ENCODE measurements around a stretch of chr11.

- RRBS: 90% methylated on average over 3 of the region's 15 CpGs
Observed at GRCh38 chr11:60981989-60982707, 10.7 kb downstream of the CD6 start.

- RRBS: no CpG with 5 or more reads among the region's 10 CpGs
Observed at GRCh38 chr11:61125963-61126330, 23.7 kb downstream of the CD5 start.

- RRBS: no CpG with 5 or more reads among the region's 8 CpGs
Observed at GRCh38 chr11:61134201-61134767, 26.9 kb downstream of the VPS37C start.

DNA sequence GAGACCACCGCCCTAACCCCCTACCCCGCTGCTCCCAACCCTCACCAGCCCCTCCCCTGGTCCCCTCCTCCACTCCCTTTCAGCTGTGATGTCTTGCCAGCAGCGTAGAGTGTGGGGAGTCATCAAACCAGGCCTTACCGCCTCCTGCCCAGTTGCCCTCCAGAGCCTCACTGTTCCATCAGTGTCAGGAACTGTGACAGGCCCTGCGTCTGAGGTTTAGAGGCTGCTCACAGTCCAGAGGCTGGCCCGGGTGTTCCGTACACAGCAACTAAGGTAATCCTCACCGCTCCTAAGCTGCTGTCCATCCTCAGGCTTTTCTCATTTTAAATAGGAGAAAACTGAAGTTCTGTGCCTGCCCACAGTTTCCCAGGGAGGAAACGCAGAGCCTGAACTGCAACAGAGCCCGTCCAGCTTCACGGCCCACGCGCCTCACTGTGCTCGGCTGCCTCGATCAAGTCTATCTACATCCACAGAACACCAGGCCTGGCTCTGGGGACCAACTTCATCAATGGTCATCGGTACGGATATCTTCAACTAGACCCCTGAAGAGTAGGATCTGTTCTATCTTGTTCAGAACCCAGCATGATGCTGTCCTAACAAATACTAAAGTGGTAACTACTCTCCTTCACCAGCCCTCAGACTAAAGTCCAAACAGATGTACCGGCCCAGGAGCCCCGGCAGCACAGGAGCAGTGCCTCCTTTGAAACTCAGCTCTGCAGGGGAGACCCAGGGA is 10.4 kb downstream of the VPS37C start:
- RRBS: no CpG with 5 or more reads among the region's 19 CpGs

- RRBS: no CpG with 5 or more reads among the region's 14 CpGs
Observed at GRCh38 chr11:61362534-61362937, 362 bp downstream of the TMEM138 start.

GRCh38 chr11:61417953-61418624 is 11.7 kb downstream of the CPSF7 start:
- RRBS: no CpG with 5 or more reads among the region's 3 CpGs

GRCh38 chr11:61437384-61438272 is 7.7 kb downstream of the SDHAF2 start:
- RRBS: no CpG with 5 or more reads among the region's 15 CpGs

DNA sequence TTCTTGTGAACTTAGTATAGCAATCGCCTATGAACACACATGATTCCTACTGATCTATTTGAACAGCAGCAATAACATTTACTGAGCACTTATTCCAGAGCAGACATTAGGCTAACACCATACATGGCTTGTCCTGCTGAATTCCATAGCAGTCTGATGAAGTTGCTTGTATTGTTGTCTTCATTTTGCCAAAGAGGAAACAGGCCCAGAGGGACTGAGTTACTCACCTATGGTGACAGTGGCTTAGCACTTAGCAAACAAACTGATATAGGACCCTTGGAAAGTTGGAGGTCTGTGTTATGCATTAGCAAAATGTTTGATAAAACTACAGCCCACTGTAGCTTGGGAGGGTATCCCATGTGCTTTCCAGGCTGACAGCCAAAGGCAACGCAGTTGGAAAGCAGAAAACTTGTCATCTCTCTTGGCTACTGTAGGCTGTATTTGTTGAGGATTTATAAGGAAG is 23.6 kb downstream of the SDHAF2 start:
- RRBS: no CpG with 5 or more reads among the region's 2 CpGs

DNA sequence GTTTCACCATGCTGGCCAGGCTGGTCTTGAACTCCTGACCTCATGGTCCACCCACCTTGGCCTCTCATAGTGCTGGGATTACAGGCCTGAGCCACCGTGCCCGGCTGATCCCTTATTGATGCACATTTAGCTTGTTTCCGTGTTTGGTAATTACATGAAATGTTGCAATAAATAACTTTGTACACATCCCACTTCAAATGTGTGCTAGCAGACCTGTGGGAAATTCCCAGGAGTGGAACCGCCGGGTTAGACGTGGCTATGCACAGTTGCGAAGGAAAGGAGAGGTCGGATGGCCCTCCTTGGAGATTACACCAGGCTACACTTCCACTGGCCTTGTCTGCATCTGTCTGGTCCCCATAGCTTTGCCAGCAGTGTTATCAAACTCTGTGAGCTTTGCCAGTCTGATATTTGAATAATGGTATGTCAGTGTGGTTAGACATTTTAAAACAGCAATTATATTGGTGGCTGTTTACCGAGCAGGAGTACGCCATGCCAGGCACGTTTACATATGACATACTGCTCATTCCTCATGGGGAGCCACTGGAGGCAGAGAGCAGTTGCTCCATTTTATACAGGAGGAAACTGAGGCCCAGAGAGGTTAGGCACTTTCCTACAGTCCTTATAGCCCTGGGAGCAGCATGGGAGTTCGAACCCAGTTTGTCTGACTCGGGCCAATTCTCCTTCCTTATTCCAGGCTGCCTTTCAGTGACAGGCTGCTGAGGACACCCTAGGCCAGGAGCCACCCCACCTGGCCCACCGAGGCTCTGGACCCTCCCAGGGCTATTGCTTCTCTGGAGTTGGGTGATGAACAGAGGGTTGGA is 27.3 kb upstream of the SYT7 start:
- RRBS: no CpG with 5 or more reads among the region's 14 CpGs

GRCh38 chr11:61614738-61615264 is 33.9 kb upstream of the SYT7 start:
- RRBS: no CpG with 5 or more reads among the region's 6 CpGs

GRCh38 chr11:61655056-61655391 is 25.2 kb upstream of the DAGLA start:
- RRBS: no CpG with 5 or more reads among the region's 7 CpGs

DNA sequence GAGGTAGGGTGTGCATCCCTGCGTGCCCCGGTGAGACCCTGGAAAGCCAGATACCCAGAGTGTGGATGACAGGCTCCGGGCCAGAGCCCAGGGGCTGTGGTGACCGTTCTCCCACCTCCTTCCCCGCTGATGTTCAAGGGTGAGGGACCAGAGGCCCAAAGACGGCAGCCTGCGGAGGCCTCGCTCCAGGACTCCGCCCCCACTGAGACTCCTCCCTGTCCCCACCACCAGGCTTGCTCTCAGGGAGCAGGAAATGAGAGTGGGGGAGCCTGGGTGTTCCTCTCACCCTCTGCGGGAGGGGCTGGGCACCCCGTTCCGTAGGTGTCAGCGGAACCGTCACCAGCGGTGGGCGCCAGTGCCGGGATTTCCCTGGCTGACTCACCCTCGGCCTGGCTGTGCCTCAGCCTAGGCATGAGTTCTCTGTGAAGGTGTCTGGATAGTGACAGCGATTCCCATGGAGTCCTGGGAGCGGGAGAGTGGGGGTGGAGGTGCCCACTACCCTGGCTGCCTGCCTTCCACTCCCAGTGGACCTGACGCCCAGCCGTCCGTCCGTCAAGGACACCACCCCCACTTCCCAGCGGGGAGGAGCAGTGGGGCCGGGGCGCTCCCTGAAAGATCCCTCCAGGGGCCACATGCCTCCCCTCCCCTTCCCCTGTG is 15.8 kb downstream of the DAGLA start:
- RRBS: no CpG with 5 or more reads among the region's 27 CpGs

- RRBS: no CpG with 5 or more reads among the region's 17 CpGs
Observed at GRCh38 chr11:61701261-61701998, 21.2 kb downstream of the DAGLA start.

GRCh38 chr11:61768628-61769740 is 16.5 kb downstream of the MYRF start:
- RRBS: 16% methylated on average over 5 of the region's 39 CpGs

DNA sequence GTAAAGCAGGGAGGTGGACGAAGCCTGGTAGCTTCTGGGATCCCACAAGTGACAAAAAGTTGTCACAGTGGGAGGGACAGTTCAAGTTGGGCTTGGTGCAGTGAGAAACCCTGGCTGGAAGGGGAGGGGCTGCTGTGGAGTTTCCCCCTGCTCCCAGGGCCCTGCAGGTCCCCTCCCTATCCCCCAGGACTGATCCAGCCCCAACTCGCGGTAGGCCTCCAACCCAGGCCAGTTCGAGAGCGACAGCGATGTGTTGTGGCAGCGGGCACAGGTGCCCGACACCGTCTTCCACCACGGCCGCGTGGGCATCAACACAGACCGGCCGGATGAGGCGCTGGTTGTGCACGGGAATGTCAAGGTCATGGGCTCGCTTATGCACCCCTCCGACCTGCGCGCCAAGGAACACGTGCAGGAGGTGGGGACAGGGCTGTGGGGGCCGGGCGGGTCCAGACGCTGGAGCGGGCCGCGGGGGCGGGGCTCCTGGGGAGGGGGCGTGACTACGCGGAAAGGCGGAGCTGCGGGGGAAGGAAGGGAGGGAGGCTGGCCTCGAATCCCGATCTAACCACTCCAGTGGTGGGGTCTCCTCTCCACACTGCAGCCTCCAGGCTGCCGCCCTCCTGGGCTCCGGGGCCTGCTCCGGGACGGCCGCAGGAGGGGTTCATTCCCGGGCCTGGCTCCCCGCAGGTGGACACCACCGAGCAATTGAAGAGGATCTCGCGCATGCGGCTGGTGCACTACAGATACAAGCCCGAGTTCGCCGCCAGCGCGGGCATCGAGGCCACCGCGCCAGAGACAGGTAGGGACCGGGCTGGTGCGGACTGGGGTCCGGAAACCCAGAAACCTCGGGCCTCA is 15.1 kb downstream of the TMEM258 start:
- RRBS: 60% methylated on average over 2 of the region's 58 CpGs

- RRBS: no CpG with 5 or more reads among the region's 1 CpG
Observed at GRCh38 chr11:61788973-61789423, 3.4 kb downstream of the TMEM258 start.

- RRBS: no CpG with 5 or more reads among the region's 3 CpGs
Observed at GRCh38 chr11:61800528-61801411, 8.1 kb downstream of the FEN1 start.

DNA sequence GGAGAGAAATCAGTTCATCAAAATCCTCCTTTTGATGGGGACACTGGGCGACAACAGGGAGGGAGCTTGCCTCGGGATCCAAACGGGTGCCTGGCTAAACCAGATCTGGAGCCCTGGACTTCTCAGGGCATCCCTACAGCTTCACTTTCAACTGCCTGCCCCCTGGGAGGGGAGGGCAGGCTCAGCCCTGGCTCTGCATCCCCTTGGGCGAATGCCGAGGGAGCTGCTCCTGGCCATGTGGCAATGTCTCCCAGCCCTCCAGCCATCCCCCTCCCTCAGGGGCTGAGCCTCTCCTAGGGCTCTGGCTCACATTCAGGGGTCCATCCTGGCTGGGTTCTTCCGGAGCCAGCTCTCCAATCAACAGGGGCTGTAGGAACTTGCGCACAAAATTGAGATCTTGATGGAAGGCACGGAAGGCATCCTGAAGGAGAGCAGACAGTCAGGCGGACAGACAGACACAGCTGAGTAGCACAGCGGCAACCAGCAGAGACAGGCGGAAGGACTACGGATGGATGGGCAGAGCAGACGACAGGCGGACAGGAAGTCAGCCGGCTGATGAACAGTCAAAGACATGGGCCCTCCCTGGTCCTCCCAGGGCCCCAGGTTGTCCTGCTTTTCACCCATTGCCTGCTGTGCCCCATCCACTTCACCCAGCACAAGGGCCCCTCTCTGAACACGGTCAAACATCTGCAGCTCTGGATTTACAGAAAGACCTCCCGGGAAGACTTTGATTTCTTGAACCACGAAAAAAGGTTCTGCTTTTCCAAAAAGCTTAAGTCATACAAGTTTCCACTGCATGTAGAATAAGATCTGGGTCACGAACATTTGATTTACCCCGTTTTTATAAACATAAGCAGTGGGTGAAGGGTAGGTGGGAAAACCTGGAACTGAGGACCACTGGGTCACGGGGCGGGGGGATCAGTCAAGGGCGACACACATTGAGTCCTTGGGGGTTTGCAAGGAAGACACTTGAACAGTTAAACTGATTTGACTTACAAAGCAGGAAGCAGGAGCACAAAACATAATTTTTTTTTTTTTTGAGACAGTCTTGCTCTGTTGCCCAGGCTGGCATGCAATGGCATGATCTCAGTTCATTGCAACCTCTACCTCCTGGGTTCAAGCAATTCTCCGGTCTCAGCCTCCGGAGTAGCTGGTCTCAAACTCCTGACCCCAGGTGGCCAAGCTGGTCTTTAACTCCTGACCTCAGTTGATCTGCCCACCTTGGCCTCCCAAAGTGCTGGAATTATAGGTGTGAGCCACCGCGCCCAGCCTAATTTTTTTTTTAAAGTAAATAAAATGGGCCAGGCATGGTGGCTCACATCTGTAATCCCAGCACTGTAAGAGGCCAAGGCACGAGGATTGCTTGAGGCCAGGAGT is 11.1 kb downstream of the FADS3 start:
- RRBS: no CpG with 5 or more reads among the region's 28 CpGs

DNA sequence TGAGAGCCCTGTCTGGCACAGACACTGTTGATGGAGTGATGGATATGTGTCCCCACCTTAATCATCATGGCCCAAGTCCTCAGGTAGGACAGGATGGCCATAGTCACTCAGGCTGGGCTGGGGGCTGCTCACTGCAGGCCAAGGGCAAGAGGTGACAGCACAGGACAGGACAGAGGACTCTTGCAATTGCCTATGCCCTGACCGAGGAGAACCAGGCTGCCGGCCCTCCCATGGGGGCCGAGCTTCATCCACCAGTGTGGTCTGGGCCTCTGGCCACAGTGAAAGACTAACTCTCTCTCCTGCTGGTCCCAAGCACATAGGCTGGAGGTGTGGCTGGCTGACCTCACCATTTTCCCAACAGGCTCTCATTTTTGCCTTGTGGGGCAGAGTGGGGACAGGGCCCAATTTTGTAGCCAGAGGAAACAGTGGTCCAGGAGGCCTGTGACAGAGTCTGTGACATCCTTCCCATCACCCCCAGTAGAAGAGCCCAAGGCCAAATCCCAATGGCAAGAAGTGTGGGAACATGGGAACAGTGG is 6.6 kb downstream of the RAB3IL1 start:
- RRBS: no CpG with 5 or more reads among the region's 3 CpGs

- RRBS: no CpG with 5 or more reads among the region's 7 CpGs
Observed at GRCh38 chr11:62446107-62446659, 27.4 kb downstream of the SCGB1A1 start.

All from epithelial cell of esophagus (primary cell).